ENCODE results near the genes PRAME and C22orf15.

DNA sequence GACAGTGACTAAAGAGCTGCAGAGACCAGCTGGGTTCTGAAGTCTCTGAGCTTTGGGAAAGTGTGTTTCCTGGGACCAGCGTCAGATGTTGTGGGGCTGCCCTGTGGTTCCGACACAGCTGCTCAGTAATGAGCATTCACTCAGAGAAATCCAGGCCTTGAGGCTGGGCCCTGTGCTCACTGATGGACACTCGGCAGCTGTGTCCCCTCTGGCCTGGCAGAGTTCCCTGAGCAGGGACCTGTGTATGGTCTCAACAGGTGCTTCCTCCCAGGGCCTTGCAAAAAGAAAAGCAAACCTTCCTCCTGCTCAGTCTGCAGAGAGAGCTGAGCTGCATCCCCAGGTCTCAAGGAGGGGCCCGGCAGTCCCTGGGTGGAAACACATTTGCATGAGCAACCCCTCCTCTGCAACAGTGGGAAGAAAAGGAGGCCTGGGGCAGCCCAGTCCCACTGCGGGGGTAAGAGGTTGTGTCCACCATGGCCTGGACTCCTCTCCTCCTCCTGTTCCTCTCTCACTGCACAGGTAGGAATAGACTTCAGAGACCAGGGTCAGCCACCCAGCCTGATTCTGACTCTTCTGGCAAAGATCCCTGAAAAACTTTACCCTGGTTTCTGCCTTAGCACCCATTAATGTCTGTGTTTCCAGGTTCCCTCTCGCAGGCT, 131.1 kb downstream of the VPREB1 start:
- PRO-cap: no peak

- PRO-cap: no peak
Observed at GRCh38 chr22:22506267-22507410, 1.9 kb downstream of the ZNF280B start.

GRCh38 chr22:22519539-22519883, 559 bp downstream of the ZNF280A start:
- PRO-cap: no peak

GRCh38 chr22:22548133-22548787, 10.8 kb downstream of the PRAME start:
- PRO-cap: no peak

DNA sequence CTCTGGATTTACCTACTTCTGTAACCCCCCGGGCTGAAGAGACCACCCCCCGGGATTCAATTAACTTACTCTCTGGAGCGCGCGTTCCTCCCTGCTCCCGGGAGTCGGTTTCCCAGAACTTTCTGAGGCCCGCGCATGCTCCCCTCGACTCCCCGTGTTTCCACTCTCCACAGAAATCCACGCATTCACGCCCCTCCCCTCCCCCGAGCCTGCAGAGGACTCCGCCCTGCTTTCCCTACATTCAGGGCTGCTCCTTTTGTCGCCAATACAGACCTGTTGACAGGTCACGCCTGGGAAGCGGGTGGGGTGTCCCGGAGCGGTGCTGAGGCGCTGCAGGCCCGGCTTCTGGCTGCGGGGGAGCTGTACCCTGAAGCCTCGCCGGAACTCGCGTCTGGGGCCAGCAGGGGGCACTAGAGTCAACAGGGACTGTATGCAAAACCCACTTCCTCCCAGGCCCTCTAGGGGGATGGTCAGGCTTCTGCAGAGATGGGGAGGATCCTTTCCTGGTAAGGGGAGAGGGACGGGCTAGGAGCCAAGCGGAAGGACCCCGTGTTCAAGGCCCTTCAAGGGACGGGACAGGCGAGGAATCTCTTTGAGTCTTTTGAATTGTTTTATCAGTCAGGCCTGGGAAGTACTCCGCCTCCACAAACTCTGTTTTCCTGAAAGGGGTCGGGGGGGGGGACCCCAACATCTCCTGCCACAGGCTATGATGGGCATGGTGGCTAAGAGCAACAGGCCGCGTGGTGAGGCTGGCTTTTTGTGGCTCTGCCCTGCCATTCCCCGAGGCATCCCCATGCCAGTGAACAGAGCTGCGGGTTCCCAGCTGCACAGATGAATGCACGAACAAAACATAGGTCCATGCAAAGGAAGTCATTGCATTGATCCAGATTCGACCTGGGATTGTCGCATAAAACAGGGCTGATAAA, at the start of gene PRAME:
Gene PRAME (minus strand): TSS at position 364 of the 926 bp plus-strand sequence.
- PRO-cap: no peak

DNA sequence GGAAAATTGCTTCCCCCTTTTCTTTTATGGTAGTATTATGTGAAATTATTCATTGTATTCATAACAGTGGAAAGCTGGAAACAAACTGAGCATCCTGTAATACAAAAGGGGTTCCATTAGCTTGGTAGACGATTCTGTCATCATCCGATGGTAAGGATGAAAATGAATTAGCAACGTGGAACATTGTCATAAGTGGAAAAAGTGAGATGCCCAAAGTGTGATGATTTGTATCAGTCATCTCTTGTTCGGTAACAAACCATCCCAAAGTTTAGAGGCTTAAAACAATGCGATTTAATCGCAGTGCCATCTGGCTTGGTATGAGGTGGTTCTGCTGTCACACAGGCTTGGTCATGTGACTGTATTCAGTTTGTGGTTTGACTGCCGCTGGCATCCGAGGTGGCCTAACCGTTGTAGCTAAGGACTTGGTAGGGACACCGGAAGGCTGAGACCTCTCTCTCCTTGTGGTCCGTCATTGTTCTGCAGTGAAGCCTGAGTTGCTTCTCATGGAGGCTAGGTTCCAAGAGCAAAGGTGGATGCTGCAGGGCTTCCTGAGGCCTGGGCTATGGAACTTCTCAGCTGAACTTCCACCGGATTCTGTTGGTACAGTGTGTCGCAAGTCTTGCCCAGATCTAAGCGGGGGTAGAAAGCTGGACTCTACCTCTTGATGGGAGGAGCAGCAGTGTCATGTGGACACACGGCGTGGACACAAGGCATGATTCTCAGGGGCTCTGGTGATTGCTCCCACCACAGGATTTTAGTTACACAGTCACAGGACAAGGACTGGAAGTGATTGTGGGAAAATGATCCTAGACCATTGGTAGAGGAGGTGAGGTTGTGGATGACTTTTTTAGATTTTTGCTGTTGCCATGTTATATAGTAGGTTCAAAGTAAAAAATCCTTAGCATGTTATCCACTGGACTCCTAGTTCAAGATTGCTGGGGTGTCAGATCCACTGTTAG, 36.3 kb downstream of the BCR start:
- PRO-cap: no peak

DNA sequence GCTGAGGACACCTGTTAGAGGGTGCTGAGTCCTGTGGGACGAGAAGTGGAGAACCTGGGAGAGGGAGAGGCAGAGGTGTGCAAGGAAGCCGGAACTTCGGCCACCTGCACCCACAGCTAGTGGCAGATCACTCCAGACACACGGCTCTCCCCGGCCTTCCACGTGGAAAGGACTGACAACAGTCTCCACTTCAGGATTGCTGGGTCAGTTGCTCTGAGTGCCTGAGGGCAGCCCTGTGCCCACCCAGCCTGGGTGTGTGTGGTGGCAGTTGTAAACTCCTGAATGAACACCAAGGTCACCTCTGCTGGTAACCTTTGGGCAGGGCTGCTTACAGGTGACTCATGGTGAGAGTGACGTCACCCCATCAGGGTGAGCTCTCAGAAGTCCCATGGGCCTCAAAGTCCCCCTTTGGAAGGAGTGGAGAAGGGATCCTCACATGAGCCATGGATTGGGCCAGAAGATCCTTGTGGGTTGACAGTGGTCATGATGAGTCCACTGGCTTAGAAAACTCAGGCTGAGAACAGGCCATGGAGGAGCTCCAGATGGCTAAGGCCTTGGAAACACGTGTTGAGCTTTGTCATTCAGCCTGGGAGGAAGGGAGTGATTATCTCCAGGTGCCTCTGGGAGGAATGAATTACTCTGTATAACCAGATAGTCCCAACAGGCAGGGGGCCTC, 71.2 kb downstream of the BCR start:
- PRO-cap: no peak

GRCh38 chr22:23433133-23434112, 146.7 kb downstream of the IGLL1 start:
- PRO-cap: bidirectional peak, plus-strand start at chr22:23433528, minus-strand start at chr22:23433428

DNA sequence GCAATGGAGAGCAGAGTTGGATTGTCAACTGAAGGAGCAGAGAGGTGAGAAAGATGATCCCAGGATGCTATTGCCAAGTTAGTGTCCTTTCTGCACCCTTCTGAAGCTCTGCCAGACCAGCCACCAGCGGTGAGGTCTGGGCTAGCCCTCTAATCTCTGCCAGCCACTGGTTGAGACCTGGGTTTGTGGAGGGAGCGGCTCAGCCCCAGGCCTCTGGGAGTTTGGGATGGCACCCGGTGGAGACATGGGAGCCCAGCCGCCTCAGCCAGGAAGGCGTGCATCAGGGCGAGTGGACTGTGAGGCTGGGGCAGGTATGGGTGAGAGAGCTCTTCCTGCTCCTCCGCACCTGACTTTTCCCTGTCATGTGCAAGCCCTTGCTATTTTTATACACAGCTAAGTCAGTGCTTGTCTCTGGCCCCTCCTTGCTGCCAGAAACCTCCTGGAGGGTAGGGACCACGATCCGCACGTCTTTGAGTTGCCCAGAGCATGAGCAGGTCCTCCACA, 53.6 kb downstream of the IGLL1 start:
- PRO-cap: bidirectional peak, plus-strand start at position 433 of the sequence, minus-strand start at position 296 of the sequence

DNA sequence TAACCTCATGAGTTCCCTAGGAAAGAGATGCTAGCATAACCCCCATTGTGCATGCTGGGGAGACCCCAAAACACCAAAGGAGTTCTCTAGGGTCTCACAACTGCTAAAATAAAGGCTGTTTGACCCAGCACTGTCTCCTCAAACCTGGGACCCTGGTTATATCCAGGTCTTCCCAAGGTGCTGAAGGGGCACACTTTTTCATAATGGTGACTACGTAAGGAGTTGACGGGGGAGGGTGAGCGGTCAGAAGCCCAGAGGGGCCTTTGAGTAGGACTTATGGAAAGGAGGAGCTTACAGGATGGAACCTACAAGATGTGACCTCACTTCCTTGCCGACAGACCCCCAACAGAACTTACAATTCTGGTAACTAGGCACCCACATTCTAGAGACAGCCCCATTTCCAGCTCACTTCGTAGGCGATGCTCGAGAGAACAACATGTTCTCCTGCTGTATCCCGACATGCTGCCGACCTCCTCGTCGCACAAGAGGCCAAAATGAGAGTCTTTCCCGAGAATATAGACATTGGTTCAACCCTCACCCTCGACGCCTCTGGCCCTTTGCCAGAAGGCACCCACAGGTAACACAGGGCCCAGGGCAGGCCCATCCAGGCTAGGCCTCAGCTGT, 3.0 kb upstream of the RGL4 start:
- PRO-cap: no peak

GRCh38 chr22:23715379-23715738, 24.5 kb downstream of the RGL4 start:
- PRO-cap: no peak

GRCh38 chr22:23762835-23763314, at the start of gene C22orf15:
C22orf15 (plus strand) TSS chr22:23762990.
- PRO-cap: no peak

DNA sequence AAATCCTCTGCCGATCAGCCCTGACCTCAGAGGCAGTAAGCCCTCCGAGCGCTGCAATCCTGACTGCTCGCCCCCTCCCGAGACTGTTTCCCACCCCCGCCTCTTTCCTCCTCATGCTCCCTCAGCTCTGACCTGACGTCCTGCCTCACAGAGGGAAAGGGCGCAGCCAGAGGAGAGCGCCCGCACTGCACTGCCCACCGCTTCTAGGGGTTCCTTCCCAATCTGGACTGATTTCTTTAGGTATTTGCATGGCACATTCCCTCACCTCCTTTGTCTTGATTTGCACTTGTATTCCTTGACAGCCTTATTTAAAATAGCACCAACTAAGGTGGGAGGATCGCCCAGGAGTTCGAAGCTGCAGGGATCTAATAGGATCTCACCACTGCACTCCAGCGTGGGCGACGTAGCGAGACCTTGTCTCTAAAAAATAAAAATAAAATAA, 624 bp downstream of the SLC2A11 start:
- PRO-cap: no peak

DNA sequence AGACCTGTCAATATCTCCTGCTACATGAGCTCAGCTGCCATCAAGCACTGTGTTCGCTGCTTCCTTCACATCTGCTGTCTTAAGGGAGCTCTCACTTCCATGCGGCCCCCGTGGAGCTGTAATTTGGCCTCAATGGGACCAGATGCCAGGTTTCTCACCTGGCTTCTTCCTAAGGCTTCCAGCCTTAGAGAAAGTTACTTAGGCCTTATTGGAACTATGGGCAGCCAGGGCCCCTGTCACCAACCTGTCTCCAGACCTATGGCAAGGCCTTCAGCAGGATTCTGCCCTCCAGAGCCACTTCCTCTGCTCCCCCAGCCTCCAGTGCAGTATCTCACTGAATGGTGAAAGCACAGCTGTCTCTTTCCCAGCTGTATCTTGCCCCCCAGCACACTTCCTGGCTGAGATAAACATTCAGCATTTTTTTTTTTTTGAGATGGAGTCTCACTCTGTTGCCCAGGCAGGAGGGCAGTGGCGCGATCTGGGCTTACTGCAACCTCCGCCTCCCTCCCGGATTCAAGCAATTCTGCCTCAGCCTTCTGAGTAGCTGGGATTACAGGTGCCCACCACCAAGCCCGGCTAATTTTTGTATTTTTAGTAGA, 1.5 kb downstream of the SLC2A11 start:
- PRO-cap: no peak

DNA sequence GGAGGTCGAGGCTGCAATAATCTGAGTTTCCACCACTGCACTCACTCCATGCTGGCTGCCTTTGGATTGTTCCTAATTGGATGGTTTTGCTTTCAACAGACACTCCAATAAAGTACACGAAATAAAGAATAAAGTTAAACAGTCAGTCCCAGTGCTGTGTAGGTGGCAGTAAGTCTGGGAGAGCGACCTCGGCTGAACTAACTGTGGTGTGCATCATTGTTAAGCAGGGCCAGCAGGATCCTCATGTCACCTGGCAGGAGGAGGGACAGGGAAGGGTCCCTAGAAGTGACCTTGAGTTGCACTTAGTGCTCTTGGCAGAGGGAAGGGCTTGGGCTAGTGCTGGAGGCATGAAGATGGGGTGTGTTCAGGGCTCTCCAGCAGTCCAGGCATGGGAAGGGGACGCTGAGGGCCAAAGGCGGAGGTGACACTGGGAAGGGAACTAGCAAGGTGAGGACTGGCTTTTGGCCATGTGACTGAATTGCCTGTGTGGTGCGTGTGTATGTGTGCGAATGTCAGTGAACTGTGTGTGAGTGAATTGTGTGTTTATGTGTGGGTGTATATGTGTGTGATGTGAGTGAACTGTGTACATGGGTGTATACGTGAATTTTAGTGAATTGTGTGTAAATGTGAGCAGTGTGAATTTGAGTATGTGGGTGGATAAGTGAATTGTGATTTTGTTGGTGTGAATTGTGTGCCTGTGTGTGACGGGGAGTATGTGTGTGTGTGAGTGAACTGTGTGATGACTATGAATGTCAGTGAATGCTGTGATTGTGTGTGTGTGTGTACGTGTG, 3.3 kb downstream of the DDTL start:
- PRO-cap: no peak

- PRO-cap: no peak
Observed at GRCh38 chr22:24157844-24158484, 23.3 kb upstream of the SUSD2 start.

DNA sequence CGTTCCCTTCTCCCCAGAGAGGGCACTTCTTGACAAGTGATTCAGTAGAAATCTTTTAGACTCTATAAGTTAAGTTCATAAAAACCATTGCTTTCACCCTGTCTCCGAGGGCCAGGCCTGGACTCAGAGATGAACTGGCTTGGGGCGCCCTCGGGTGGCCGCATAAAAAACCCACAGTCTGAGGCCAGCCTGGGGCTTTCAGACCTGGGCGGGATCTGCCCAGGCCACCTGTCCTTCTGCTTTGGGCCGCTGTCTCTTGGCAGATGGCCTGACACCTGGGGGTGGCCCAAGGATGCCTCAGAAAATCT, 11.1 kb upstream of the SPECC1L start:
- PRO-cap: no peak

- PRO-cap: no peak
Observed at GRCh38 chr22:24271293-24271996, 814 bp downstream of the SPECC1L start.

DNA sequence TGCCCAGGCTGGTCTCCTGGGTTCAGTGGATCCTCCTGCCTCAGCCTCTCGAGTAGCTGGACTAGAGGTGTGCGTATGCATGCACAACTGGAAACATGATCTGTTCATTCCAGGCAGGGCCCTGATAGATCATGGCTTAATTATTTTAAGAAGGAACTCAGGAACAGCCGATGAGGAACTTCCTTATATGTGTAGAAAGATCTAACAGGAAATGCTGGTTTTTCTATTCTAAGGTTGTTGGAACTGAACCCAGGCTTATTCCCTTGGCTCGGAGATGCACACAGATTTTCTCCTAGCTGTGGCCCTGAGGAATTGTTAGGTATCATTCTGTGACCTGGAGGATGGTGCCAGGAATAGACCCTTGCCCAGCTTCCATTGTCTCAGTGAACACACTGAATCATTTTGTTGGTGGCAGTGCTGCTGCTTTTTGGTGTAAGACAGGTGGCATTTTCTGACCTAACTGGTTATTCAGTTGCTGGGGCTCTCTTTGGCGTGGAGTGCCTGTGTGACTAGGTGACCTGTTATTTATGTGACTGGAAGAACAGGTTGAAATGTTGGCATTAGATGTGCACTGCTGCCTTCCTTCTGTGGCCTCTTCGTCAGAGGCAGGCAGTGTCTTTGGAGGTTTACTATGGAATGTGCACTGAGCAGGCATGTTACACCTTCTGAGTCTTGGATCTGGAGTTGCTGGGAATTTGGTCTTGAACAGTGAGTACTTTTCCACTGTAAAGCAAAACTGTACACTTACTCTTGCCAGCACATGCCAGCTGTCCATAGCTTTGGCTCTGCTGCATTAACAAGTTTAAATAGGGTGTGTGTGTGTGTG, 32.6 kb downstream of the SPECC1L start:
- PRO-cap: no peak

GRCh38 chr22:24323505-24324697, 53.3 kb downstream of the SPECC1L start:
- PRO-cap: no peak